Right atrium auricular region (tissue), 2 donors: ENCODE measurements around a stretch of chr13.

DNA sequence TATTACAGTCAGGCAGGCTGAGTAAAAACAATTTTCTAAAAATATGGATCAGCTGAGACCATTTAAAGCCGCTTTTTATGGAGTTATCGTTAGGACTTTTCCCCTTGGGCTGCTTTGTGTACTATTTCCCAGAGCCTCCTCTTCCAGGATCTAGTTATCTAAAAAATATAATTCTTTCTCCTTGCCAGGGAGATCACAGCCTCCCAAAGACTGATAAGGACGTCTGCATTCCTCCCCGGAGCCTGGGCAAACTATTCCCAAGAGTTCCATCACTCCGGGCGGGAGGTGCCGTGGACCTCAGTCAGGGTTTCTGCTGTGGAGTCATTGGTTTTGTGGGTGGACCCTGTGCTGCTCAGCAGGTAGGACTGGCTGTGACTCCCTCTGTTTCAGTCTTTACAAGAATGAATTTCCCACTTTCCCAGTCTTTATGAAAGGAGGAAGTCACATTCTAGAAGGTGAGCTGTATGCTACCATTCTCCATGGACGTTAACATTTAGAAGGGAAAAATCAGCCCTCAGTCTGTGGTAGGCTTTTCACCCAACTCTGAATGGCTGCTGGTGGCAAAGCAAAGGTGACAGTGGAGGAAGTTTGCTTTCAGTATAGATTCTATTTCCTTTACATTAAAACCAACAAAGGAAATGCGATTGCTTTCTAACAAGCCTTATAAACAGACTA lies 207.5 kb downstream of the LHFPL6 start:
- PRO-cap = no peak
- RAMPAGE, long total RNA, 2 experiments = no peak in any of the 2 experiments

GRCh38 chr13:39696028-39696768 lies 40.7 kb downstream of the COG6 start:
- PRO-cap = no peak
- RAMPAGE, long total RNA, 2 experiments = no peak in any of the 2 experiments

DNA sequence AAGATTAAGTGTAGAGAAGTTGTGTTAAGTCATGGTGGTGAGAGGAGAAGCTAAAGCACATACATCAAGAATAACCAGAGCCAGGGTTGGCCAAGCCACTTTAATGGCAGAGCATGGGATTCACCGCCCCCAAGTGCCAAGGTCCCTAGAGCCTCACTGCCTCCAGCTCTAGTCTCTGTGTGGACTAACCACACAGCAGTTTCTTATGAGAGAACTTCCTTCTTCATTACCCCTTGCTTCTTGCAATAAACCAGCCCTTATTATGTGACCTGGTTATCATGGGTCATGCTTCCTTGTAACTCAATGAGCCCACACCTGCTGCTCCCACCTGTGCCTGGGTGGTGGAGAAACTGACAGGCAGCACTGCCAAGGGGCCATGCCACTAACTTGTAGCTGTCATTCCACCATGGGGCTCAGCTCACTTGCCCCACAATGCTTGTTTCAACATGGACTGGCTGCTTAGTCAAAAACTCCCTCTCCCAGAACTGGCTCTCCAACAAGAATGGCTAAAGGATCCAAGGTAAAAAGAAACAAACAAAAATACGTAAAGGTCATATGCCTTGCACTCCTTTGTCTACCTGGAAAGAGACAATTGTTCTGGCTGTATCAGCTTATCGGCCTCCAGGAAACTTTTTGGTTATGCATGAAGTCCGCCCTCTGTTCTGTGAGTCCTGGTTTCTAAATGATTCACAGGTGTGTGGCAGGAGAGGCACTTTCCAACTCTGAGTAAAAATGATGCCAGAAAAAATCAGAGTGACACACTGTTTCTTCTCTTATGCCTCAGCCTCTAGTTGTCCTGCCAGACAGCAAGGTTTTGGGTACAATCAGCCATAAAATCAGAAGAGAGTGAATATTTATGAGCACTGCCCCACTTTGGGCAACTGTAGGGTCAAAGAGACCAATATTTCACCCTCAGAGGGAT lies 446.4 kb downstream of the COG6 start:
- PRO-cap = no peak
- RAMPAGE, long total RNA, 2 experiments = no peak in any of the 2 experiments

DNA sequence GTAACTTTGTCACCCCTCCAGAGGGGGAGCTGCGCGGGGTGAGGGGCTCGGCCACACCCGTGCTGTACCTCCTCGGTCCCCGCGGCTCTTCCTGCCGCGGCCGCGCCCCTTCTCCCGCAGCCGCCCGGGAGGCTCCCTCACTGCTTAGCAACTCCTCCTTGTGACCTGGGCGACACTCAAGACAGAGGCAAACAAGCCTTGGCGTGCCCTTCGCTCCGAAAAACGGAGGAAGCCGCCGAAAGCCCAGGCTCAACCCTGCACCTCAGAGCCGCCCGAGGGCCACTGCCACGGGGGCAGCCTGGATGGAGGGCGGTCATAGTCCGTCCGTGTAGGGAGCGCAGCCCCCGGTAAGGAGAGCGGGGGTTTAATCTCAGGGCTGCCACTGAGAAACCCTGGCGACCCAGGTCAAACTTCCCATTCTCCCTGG lies 494.2 kb downstream of the FOXO1 start:
- PRO-cap = no peak
- RAMPAGE, long total RNA, 2 experiments = no peak in any of the 2 experiments

DNA sequence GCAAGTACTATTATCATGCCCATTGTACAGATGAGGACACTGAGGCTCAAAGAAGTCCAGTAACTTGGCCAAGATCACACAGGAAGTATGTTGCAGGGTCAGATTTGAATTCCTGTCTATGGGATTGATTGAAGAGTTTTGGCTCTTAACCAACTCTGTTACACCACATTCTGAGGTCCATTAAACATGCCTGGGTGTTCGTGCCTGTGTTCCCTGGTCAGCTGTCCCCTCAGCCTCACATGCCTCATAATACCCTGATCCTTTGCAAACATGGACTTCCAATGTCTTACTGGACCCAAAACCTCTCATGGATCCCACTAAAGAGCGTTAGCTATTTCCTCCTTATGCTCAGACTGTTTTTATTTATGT lies 319.7 kb downstream of the FOXO1 start:
- PRO-cap = no peak
- RAMPAGE, long total RNA, 2 experiments = no peak in any of the 2 experiments

DNA sequence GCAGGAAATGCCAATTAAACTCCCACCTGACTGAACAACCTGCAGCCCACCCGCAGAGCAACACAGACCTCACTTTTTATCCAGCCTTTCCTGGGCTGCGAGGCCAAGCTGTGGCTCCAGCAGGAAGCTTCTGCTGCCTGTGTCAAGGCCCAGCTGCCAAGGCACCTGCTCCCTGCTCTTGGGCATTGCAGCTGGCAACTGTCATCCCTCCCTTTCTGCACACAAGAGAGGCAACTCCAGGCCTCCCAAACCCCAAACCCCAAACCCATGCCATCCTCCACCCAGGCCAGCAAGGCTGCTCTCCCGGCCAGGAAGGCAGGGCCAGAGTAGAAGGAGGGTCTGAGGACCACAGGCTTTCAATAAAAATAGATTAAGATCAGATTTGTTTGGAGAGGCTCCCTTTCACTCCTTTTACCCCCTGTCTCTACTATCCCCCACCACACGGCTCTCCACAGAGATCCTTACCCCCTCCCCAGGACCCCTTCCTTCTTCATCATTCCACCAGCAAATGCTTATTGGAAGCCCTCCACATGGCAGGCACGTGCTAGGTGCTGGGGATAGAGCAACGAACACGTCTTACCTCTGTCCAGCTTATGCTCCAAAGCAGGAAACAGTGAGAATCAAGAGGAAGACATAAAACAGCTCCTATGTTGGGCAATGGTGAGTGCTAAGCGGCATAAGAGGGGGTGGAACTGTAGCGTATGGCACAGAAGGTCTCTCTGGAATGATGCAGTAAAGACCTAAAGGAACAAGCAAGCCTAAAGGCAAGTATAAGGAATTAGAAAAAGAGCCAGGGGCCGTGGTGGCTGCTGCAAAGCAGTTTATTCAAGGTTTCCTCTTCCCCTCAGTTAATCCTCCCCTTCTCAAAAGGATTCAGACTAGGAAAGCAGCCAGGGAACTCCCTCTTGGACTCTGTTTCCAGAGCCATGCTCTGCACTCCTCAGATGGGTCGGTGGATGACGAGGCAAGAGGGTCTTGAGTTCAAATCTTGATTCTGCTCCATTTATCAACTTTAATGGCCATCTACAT lies 289.7 kb downstream of the FOXO1 start:
- PRO-cap = bidirectional peak, plus-strand start at position 707 of the sequence, minus-strand start at position 595 of the sequence
- RAMPAGE, long total RNA, 2 experiments = no peak in any of the 2 experiments

DNA sequence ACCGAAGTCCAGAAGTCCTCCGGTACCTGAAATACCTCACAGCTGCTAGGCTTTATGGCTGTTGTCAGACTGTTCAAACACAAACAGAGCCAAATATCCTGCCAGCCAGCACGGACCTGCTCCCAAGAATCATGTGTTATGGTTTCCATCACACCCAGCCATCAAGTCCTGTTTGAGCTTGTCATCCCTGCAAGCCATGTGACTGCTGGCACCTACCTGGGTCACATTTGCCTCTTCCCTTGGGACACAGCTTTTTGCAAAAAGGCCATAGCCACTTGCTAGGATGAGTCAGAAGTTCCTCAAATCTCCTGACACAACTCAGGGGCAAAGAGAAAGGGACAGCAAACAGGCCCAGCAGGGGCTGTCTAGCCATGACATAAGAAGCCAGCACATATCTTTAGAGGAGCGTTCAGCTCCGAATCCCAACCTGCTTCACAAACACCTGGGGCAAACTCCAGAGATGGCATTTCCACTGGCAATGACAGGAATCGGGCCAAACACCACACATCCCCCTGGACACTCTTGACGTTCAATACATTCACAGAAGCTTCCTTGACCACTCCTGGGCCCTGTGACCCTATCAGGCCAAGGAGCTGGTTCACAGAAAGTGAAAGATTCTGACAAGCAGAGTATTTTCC lies 129.7 kb downstream of the FOXO1 start:
- PRO-cap = no peak
- RAMPAGE, long total RNA, 2 experiments = no peak in any of the 2 experiments

GRCh38 chr13:40592027-40592598 lies 74.3 kb downstream of the FOXO1 start:
- PRO-cap = no peak
- RAMPAGE, long total RNA, 2 experiments = no peak in any of the 2 experiments

GRCh38 chr13:40653112-40653706 lies 13.2 kb downstream of the FOXO1 start:
- PRO-cap = no peak
- RAMPAGE, long total RNA, 2 experiments = no peak in any of the 2 experiments

DNA sequence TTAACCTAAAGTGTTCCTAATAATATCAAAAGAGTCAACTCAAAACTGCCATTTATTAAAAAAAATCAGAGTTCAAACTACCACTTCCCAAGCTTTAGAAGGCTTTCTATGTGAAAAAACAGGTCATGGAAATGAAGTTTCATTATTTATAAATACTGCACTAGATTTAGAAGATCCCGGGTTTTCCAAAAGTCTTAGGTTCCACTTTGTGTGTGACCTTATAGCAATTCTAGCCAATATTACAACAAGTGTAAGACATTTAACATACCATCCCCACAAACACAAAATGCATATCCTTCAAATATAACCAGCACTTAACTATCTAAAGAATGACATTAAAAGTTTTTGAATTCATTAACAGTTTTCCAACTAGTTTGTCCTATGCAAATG lies 4.2 kb downstream of the FOXO1 start:
- PRO-cap = no peak
- RAMPAGE, long total RNA, 2 experiments = no peak in any of the 2 experiments

DNA sequence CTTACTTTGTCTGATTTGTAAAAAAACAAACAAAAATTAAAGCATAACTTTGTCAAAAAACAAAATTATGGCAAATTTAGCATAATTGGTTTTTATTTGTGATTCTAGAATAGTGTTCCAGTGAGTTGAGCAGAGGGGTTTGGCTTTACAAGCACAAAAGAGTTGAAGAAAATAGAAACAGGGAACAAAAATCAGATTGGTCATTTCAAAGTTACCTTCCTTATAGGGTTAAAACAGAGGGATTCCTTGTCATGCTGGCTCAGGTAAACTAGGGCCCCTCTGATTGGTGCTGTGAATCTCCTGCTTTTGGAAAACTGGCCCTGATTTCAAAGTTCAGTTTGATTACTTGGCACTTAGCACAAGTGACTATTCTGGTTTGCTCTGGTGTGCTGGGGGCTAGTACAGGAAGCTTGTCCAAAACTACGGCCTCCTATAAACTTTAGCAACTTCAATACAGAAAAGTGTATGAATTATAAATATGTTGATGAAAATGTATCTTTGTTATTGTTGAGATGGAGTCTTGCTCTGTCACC lies 1.8 kb upstream of the MRPS31 start:
- PRO-cap = no peak
- RAMPAGE, long total RNA, 2 experiments = no peak in any of the 2 experiments

- PRO-cap = no peak
- RAMPAGE, long total RNA, 2 experiments = no peak in any of the 2 experiments
These were observed 47.8 kb downstream of the ELF1 start for GRCh38 chr13:40971281-40971831.

- PRO-cap = no peak
- RAMPAGE, long total RNA, 2 experiments = no peak in any of the 2 experiments
These were observed 33.5 kb downstream of the ELF1 start for GRCh38 chr13:40985402-40986262.

GRCh38 chr13:41025251-41025733 lies 6.2 kb upstream of the ELF1 start:
- PRO-cap = no peak
- RAMPAGE, long total RNA, 2 experiments = no peak in any of the 2 experiments

DNA sequence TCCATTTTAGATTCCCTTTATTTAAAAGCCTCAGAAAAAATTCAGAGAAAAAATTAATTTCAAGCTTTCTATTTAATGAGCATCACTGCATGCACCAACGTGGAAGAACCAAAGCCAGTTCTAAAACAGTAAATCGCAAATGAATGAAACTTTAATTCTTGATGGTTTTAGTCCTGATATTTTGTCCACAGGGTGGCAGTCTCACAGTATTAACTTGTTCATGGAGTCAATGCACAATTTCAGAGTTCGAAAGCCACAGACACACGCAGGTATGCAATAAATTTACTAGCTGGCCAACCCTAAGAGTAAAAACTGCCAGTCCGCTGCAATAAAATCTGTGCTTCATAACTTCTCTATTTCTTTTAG lies 7.1 kb upstream of the WBP4 start:
- PRO-cap = no peak
- RAMPAGE, long total RNA, 2 experiments = no peak in any of the 2 experiments

GRCh38 chr13:41060745-41061446 lies 413 bp upstream of the WBP4 start:
- PRO-cap = bidirectional peak, plus-strand start at chr13:41060847, minus-strand start at chr13:41060902; bidirectional peak, plus-strand start at chr13:41061311, minus-strand start at chr13:41061196; bidirectional peak, plus-strand start at chr13:41061560, minus-strand start at chr13:41061384
- RAMPAGE, long total RNA, 2 experiments = start-site peak on the minus strand in 2 of 2 experiments, at chr13:41060885-41061437 at its widest, 18 to 167 reads per replicate

DNA sequence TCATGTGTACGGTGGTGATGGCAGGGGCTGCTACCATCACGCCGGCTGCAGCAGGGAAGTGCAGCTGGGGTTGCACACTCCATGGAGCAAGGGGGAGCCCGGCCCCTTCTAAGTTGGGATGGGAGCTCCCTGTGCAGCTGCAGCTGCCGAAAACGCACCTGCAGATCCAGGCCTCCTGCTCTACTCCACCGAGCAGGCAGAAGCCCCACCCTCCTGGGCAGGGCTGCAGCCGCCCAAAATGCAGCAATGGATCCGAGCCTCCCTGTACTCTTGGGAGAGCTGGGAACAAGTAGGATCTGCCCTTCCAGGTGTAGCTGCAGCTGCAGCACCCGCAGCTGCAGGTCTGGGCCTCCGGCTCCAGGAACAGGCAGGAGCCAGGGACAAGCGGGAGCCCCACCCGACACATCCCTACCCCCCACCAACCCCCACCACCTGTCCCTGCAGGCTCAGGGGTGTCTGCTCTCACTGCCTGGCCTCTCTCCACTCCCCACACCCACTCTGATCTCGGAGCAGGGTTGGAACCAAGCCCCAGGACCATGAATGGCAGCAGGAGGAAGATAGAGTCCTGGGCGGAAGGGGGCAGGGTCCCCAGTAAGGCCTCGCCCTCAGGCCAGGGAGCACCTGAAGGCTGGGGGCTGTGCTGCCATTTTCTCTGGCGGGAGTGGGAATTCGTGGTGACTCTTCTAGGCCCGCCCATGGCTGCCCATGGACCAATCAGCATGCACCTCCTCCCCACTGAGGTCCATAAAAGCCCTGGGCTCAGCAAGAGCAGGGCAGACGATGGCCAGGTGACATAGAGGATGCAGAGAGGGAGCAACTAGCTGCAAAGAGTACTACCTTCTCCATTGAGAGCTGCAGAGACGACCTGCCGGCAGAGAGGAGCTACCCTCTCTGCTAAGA lies 25.2 kb downstream of the KBTBD6 start:
- PRO-cap = no peak
- RAMPAGE, long total RNA, 2 experiments = no peak in any of the 2 experiments

- PRO-cap = unidirectional peak, minus-strand start at chr13:41459929
- RAMPAGE, long total RNA, 2 experiments = no peak in any of the 2 experiments
These were observed 2.5 kb downstream of the RGCC start for GRCh38 chr13:41459702-41460379.

DNA sequence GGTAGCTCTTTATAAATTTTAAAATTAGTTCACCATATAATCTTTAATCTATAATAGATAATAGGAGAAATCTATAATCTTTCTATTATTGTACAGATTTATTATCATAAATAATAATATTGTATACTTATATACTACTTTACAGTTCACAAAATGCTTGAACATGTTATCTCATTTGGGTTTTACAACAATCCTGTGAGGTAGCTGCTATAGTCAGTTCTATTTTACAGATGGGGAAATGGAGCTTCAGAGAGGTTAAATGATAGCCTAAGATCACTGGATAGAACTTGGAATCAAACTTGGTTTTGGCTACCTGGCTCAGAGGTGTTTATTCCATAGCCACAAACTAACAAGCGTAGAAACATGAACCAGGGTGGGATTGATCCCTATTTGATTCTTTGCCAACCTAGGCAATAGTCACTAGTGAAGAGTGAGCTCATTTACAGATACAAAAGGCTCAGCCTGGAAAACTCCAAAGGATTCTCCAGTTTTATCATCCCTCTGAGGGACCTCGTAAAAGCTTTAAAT lies 192.8 kb downstream of the RGCC start:
- PRO-cap = no peak
- RAMPAGE, long total RNA, 2 experiments = no peak in any of the 2 experiments

GRCh38 chr13:42139961-42140462 lies 91.6 kb downstream of the DGKH start:
- PRO-cap = no peak
- RAMPAGE, long total RNA, 2 experiments = no peak in any of the 2 experiments